Ishikawa (cell line): ENCODE measurements around the genes LRPPRC, PPM1B and SIX3.

DNA sequence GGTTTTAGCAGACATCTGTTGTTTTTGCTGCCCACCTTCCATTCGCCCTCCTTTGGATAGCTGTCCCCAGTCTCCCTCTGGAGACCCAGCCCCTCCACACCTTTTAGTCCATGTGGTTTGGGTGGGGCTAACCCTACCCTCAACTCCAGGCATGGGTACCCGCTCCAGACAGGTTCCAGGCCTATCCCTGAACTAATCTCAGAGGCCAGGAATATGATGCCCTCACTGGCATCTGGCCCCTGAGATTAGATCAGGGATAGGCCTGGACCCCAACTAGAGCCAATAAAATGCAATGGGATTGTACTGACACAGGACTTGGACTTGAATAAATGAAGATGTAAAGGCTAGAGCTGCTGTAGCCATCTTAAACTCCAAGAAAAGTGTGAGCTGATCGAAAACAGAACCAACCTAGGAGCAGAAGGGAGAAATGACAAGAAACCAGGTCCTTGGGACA, 27.5 kb upstream of the ZFP36L2 start:
- RRBS: no CpG with 5 or more reads among the region's 3 CpGs

DNA sequence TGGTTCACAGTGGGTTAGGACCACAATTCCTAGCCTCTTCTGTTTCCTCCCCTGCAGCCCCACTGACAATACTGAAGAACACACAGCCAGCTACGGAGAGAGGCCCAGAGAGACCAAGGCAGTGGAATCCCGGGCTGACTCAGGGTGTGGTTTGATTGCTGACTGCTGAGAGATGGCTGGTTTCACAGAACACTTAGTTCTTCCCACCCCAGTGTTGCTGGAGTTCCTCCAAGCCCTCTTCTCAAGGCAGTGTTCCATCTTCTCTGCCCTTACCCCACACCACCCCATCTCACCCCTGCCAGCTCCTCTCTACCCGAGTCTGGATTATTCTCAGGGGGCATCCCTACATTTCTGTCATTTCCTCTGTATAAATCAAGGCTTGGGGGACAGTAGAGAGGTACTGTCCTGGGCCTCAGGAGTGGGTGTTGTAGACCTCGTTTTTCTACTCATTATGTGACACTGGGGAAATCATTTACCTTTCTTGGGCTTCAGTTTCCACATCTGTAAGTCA, 43.4 kb upstream of the ZFP36L2 start:
- RRBS: no CpG with 5 or more reads among the region's 4 CpGs

GRCh38 chr2:43333471-43333892, 107.1 kb upstream of the ZFP36L2 start:
- RRBS: no CpG with 5 or more reads among the region's 4 CpGs

GRCh38 chr2:43458134-43458654, 137.6 kb downstream of the THADA start:
- RRBS: no CpG with 5 or more reads among the region's 5 CpGs

- RRBS: no CpG with 5 or more reads among the region's 3 CpGs
Measured at GRCh38 chr2:43486351-43487070, 109.3 kb downstream of the THADA start.

DNA sequence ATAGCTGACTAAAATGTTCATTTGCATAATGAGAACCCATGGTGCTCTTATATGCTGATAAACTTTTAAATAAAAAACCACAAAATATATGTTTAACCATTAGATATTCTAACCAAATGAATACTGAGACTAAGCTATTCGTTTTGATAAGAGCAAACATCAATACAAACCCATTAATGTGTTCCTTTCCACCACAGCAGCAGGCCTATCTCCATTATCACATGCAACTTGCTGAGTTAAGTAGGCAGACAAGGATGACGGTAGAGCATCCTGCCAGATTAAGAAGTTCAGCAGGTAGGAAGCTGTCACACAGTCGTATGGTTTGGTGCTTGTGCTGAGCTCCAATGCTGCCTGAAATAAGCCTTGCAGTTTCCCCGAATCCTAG, 39.7 kb downstream of the THADA start:
- RRBS: no CpG with 5 or more reads among the region's 4 CpGs

DNA sequence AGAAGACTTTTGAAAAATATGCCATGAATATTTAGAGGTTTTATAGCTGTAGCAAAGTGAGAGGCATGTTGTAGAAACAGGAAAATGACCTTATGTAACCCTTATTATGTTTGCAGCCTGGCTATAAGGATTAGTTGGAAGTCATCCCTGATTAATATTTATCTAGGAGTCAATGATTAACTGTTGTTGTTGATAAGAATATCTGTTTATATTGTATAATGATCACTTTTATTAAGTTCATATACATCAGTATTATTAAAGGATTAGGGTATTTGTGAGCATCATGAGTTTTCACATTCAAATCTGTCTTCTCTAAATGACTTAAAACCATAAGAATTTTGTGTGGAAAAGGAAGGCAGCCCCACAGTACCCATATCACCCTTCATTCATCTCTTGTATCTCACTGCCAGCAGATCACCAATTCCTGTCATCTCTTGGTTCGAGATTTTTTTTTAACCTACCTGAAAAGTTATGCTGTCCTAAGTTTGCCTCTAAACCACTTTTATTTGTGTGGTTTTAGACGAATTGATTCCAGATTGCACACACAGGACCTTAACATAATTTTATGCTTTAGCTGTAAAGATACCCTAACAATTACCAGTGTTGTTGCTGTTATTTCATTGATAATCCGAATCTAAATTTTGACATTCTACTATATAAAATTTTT, 32.1 kb downstream of the ABCG5 start:
- RRBS: no CpG with 5 or more reads among the region's 3 CpGs

DNA sequence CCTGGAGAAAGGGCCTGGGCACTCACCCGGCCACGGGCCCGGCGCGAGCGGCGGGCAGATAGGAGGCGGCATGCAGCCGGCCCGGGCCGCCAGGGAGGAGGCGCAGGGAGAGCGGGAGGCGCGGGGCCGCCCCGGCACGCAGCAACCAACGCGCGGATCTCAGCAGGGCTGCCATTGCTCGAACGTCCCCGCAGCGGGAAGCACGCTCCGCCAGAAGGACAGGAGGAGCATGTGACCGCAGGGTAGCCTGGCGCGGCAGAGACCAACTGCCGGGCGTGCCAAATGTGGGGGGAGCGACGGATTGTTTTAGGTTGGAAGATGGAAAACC, at the start of gene LRPPRC:
TSS of gene LRPPRC (minus strand) at position 217 of the 328 bp plus-strand sequence.
- RRBS: under 1% methylated on average over 21 of the region's 34 CpGs

DNA sequence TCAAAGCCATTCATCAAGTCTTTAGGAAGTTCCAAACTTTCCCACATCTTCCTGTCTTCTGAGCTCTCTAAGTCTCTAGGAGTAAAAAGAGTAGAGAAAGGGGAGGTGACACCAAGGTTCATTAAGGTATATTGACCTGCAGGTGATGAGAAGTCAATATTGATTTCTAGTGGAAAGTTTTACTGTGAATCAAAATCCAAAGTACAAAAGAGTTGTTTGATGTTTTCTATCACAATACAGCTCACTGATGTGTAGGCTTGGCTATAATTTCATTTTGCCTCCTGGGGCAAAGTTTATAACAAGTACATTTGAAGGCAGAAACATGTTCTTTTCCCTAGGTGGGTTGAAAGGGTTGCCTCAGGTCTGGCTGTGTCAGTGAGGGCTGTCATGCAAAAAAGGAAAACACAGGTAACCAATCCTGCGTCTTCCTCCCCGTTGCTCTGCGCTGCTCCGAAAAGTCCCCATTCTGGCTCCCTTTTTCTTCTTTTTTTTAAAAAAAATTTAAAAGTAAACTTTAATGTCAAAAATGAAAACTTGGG, 65.2 kb upstream of the LRPPRC start:
- RRBS: no CpG with 5 or more reads among the region's 4 CpGs

DNA sequence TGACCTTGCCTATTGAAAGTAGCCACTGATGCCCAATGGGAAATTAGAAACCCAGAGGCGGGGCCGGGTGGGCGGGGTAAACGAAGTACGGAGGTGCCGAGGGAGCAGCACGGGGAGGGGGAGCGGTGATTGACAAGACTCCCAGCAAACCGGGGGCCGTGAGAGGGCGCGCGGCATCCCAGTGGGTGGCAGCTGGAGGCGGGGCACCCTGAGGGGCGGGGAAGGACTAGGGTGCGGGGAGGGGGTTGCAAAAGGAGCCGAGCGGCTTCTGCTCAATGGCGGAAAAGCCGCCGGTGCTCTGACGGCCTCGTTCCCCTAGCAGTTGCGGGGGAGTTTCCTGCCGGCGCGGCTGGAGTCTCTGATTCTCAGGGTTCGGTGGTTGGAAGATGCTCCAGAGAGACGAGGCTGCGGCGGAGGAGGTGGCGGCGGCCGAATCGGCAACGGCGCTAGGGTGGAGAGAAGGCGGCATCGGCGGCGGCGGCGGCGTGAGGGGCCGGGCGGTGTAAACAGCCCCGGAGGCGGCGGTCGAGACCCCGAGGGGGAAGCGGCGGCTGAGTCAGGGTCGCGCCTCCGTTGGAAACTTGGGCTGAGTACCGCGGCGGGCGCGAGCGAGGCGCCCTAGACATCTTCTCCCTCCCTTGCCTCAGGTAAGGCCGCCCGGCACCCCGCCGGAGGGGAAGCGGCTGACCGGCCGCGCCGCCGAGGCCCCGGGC, at the start of gene PPM1B:
TSS of gene PPM1B (plus strand) at position 248 of the 713 bp plus-strand sequence.
- RRBS: 2% methylated on average over 13 of the region's 74 CpGs

GRCh38 chr2:44169341-44169977, 784 bp downstream of the PPM1B start:
- RRBS: 2% methylated on average over 14 of the region's 31 CpGs

GRCh38 chr2:44806504-44806794, 135.1 kb upstream of the SIX3 start:
- RRBS: no CpG with 5 or more reads among the region's 4 CpGs

GRCh38 chr2:44941678-44942444, at the start of gene SIX3:
Gene SIX3, plus strand, starts transcription at chr2:44941702.
- RRBS: 86% methylated on average over 5 of the region's 57 CpGs

- RRBS: no CpG with 5 or more reads among the region's 13 CpGs
Measured at GRCh38 chr2:44975449-44976018, 33.7 kb downstream of the SIX2 start.

- RRBS: no CpG with 5 or more reads among the region's 6 CpGs
Measured at GRCh38 chr2:45238013-45238535, 228.8 kb upstream of the SIX2 start.

DNA sequence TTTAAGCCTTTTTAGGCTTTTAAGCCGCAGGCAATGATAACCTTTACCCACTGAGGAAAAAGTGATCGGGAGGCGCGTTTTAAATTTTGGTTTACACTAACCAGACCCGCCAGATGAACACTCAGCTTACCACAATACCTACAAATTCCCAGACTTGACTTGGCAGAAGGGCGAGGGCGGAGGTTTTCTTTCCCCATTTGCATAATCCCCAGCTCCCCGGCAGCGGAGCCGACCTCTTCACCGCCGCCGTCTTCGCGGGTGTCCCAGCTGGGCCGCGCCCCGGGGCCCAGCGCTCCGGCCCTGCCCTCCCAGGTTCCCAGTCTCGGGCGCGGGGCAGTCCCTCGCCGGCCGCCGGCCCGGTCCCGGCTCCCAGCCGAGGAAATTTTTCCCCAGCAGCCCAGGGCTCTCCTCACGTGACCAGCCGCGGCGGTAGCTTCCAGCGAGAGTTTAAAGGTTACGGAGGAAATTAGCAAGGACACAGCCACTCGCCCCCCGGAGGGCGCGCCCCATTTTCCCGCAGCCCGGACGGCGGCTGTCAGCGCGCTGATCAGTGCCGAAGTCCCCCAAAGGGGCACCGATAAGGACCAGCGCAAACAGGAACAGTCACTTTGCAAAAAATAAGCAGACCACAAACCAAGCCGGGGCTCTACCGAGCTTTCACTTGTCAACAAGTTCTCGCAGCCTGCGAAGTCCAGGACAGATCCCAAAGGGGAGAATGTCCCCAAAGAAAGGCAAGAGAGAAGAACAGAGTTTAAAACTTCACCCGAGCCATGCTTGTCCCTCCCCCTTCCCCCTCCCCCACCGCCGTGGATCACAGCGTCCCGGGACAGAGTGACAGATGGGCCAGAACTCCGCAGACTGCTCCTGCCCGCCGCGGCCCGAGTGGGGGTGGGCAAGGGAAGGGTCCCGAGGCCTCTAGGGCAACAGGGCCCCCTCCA, 1.4 kb upstream of the PRKCE start:
- RRBS: 2% methylated on average over 30 of the region's 64 CpGs

DNA sequence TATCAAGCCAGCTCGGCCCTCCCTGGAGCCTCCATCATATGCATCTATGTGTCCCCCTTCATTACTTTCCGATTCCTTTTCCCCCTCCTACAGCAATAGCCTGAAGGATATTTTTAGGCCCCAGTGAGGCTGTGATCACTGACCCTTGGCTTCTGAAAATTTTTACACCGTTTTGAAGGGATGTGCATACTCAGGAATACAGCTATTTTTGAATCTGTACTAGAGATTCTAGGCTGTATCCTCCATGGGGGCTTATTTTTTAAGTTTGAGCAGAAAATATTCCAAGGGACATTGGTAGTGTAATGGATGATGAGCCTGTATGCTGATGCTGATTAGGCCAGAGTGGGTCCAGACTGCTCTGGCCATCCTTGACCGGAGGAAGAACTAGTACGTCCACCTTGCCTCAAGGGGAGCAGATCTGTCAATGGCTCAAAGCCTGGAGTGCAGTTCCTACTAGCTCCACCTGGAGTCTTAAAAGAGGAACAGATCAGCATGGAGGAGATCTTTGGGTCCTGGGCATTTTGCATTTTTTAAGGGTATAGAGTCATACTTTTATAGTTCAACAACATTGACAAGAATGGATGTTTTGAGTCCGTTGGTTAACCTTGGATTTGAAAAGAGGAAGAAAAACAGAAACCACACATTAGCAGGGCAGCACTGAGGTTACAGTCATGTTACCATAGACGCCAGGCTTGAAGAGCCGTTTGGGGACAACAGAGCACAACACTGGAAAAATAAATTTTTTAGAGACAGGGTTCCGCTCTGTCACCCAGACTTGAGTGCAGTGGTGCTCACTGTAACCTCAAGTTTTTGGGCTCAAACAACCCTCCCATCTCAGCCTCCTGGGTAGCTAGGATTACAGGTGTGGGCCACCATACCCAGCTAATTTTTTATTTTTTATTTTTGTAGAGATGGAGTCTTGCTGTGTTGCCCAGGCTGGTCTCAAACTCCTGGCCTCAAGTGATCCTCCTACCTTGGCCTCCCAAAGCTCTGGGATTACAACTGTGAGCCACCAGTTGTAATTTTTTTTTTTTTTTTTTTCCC, 78.3 kb downstream of the PRKCE start:
- RRBS: no CpG with 5 or more reads among the region's 9 CpGs

DNA sequence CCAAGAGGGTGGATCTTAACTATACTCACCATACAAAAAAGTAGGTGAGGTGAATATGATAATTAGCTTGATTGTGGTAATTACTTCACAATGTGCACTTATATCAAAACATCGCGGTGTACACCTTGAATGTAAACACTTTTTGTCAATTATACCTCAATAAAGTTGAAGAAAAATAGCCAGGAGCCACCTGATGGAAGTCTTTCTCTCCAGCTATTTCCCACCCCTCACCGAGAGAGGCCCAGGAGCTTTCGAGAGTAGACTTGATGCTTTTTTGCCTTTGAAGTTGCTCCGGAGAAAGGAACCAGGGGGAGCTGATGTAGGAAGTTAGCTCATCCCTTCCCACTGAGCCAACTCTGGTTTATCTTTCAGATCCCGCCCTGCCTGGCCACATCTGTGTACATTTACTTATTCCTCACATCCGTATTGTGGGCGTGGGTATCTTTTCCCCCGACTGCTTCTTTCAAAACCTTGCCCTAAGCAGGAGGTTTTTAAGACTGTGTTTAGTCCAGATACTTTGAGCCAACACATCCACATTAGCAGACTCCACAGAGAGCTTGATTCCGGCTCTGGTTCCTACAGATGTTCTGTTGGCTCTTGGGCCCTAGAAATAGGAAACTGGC, 91.9 kb downstream of the PRKCE start:
- RRBS: no CpG with 5 or more reads among the region's 10 CpGs

GRCh38 chr2:45794115-45794635, 142.7 kb downstream of the PRKCE start:
- RRBS: no CpG with 5 or more reads among the region's 16 CpGs